HT-29 (cell line): ENCODE results near the genes NUTM2E, TMEM254 and DYDC2.

DNA sequence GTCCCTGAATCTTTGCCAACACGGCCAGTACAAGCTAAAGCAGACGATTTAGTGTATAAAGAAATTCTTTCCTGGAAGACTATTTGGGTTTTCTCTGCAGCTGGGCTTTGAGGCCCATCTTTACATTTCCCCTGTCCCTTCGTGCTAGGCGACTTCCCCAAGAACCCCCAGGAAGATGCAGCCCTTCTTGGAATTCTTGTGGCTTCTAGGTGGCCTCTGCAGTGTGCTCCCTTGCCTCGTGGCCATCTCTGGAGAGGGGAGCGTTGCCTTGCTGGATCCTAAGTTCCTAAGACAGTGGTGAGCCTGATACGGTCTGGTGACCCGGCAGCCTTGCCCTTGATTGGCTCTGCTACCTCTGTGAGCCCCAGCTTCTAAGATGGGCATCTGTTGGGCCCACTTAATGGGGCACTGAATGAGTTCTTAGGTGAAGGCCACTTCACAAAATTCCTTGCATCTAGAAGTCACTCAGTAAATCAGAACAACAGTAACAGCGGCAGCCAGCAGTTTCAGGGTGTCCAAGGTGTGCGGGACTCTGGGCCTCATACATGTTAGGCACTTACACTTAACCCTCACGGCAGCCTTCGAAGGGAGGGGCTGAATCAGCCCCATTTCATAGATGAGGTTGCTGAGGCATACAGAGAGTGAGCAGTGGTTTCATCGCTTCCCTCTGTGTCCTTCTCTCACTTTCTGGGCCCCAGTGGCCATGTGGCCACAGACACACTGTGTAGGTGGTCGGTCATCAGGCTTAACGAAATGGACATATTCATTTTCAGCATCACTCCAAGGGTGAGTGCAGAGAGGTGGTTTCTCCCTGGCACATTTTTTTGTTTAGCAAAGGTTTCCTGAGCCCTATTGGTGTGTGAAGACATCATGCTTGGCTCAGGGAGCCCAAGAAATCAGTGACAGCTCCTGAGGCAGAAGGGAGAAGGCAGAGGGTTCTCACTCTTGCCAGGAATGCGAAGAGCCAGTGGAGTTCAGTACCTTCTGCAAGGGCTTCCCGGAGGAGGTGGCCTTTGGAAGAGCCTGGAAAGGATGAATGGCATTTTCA lies 62.1 kb upstream of the PPIF start:
- RAMPAGE, long total RNA = no peak

DNA sequence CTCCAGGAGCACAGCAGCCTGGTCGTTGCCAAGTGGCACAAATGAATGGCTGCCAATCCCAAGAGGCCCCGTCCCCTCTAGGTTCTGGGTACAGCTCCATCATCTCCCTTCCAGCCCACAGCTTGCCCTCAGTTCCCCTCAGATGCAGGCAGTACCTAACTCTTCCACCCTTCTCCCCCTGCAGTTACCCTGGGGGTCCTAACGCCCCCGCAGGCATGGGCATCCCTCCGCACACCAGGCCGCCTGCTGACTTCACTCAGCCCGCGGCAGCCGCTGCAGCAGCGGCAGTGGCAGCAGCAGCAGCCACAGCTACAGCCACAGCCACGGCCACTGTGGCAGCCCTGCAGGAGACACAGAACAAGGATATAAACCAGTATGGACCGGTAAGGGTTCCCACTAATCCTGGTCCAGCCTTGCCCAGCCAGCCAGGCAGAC lies 55.3 kb upstream of the PPIF start:
- RAMPAGE, long total RNA = no peak

DNA sequence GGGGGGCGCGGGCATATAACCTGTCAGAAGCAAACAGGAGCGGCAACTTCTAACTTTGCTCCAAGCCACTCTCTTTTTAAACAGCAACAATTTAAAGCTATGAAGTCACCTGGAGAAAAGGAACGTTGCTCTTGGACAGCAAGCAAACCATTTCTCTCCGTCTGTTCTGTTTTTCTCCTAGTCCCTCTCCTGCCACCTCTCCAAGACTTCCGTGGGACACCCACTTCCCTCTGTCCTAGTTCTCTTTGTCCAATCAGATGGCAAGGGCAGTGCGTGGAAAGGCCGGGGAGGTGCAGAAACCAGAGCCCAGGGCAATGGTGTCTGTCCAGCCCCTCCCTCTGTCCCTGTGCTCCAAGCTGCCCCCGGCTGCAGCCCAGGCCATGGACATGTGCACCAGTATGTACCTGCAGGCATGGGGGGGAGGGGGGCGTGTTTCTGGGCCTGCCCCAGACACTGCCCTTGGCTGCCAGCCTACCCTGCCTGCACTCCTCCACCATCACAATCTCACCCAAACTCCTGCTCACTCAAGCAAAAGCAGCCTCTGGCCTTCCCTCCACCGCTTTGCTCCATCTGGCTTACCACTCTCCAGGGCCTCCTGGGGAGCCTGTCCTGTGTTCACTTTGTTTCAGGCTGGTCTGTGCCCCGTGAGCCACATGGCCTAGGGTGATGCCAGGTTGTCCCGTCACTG lies 33.5 kb upstream of the PPIF start:
- RAMPAGE, long total RNA = no peak

DNA sequence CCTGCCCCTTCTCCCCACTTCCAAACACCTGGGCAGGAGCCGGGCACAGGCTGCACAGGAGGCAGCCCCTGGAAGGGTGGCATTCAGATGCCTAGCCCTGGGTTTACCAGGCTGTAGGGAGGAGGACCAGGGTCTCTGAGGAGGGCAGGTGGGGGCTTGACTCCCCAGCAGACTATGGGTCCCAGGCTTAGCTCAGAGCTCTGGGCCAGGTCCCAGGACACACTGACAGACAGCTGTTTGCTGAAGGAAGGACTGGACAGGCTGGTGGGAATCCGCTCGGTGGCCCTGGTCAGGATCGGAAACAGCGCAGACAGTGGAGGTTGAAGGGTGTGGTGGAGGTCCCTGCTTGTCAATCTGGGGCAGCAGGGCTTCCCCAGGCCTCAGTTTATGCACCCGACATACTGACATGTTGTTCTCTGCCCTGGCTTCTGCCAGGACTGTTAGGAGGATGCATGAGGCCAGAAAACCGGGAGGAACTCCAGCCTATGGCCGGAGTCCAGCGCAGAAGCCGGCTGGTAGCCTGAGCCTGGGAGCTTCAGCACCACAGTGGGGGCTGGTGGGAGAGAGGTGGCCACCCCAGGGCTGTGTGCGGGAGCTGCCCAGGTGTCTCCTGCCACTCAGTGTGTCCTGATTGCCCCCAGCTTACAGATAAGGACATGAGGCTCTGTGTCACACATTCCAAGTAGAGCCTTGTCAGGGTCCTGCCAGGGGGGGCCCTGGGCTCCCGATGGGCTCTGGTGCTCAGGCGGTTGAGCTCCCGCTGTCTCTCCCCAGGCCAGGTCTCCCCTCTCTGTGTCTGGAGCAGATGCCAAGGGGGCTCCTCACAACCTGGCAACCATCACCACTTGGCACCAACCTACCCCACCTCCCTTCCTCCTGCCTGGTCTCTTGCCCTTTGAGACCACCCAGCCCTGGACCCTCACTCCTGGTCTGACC lies 32.2 kb downstream of the PPIF start:
- RAMPAGE, long total RNA = no peak

- RAMPAGE, long total RNA = no peak
These were observed 1.0 kb upstream of the ZCCHC24 start for GRCh38 chr10:79446070-79447268.

DNA sequence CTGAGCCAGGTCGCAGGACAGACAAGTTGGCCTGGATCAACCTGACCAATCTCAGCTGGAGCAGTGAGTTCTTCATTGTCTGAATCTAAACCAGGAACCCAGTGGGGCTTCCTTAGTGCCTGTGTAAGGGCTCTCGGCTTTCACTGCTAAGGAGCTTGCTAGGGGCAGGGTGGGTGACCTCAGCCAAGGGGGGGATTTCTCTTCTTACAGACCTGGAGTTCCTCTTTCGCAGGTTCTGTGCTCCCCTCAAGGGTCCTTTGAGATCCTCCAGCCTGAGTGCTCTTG lies 273 bp upstream of the SFTPA1 start:
- RAMPAGE, long total RNA = no peak

- RAMPAGE, long total RNA = no peak
These were observed 33.7 kb downstream of the NUTM2B start for GRCh38 chr10:79736717-79737074.

GRCh38 chr10:79826094-79827367 lies at the start of gene NUTM2E:
NUTM2E (plus strand) TSS chr10:79826739.
- RAMPAGE, long total RNA = no peak

GRCh38 chr10:80078532-80079598 lies at the start of gene TMEM254:
TMEM254 (plus strand) TSS chr10:80078665.
- RAMPAGE, long total RNA = no peak

DNA sequence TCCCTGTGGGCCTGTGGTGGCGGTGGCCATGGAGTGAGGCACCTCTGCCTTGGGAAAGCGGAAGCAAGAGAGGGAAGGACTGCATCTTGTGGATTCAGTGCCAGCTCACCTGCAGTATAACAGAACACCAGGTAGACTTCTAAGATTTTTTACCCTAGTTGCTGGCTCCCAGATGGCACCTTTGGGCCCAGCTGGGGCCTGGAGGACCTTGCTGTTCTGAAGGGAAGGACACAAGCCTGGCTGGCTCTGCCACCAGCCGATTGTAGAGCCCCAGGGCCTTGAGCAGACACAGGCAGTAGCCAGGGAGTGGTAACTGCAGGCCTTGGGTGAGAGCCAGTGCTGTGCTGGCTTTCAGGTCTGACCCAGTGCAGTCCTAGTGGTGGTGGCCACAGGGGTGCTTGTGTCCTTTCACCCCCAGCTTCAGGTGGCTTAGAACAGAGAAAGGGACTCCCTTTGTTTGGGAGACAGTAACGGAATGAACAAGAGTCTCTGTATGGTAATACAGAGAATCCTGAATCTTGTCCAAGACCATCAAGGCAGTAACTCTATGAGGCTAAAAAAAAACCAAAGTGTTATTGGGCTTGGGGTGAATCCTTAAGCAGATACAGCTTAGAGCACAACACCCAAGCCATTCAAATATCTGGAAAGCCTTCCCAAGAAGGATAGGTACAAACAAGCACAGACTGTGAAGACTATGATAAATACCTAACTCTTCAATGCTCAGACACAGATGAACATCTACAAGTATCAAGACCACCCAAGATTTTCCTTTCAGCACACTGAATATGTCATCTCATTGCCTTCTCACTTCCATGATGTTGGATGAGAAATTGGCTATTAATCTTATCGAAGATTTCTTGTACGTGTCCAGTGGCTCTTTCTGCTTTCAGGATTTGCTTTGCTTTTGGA lies 16.0 kb downstream of the PLAC9 start:
- RAMPAGE, long total RNA = no peak

DNA sequence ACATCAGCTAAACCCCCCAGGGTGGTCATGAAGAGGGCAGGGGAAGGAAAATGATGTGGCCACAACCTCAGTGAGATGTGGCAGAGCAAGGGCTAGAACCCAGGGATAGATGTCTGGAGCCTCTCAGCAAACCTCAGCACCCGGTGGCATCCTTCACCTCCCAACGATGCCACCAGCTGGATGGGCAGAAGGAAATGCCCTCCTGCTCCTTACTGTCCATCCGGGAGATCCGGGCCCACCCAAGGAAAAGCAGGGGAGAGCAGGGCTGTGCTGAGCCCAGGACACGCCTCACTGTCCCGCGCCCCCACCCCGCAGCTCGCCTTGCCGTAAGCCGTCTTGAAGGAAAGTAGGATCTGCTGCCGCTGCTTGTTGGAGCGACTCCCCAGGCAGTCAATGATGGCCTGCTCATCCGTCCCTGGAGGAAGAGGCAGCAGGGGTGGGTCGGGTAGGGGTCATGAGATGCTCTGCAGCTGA lies 34.1 kb downstream of the PLAC9 start:
- RAMPAGE, long total RNA = no peak

- RAMPAGE, long total RNA = no peak
These were observed 34.5 kb downstream of the PLAC9 start for GRCh38 chr10:80167044-80167386.

- RAMPAGE, long total RNA = no peak
These were observed 28.1 kb downstream of the ANXA11 start for GRCh38 chr10:80176998-80177787.

GRCh38 chr10:80187815-80188683 lies 17.3 kb downstream of the ANXA11 start:
- RAMPAGE, long total RNA = no peak

- RAMPAGE, long total RNA = no peak
These were observed 8.8 kb downstream of the ANXA11 start for GRCh38 chr10:80196202-80197187.

GRCh38 chr10:80197944-80198403 lies 7.4 kb downstream of the ANXA11 start:
- RAMPAGE, long total RNA = no peak

- RAMPAGE, long total RNA = no peak
These were observed 3.2 kb upstream of the MAT1A start for GRCh38 chr10:80292604-80293087.

GRCh38 chr10:80333901-80334314 lies 22.6 kb downstream of the DYDC1 start:
- RAMPAGE, long total RNA = no peak

DNA sequence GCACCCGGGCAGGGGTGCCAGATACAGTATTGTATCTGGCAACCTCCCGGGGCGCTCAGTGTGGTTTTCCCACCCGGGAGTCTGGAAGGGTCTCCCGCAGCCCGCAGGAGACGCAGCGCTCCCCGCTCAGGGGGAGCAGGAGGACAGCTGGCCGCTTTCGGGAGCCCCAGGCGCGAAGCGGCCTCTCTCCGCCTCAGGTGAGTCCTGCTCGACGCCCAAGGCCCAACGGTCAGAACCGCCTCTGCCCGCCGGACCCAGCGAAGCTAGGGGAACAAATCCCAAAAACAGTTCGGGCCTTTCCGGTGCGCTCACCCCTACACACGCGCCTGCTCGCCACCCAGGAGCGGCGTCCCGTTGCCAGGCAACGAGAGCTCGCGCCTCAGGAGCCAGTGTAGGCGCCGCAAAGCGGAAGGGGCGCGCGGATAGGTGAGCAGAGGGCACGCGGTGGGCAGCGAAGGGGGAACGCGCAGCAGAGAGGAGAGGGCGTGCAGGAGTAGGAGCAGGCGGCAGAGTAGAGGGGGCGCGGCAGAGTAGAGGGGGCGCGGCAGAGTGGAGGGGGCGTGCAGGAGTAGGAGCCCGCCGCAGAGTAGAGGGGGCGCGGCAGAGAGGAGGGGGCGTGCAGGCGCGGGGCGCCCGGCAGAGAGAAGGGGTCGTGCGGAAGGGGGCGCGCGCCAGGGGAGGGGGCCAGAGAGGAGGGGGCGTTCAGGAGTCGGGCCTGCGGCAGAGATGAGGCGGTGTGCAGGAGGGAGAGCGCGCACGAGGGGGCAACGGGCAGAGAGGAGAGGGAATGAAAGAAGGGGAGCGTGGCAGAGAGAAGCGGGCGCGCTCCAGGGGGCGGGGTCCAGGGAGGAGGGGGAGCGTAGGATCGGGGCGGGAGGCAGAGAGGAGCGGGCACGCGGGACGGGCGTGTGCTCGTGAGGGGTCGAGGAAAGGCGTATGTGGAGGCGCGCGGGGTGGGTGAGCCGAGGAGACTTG lies at the start of gene DYDC2:
TSS of gene DYDC2 (plus strand) at position 382 of the 975 bp plus-strand sequence.
- RAMPAGE, long total RNA = no peak

DNA sequence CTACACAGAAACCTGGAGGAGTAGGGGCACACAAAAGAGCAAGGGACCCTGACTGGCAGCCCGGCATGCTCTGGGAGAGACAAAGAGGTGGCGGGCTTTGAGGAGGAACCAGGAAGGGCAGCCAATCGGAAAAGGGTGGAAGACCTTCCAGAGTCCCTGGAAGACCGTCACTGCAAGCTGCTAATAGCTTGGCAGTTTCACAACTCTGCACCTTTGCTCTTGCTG lies 706 bp downstream of the DYDC2 start:
- RAMPAGE, long total RNA = no peak